Left lobe of liver (tissue), 1 donor: ENCODE measurements around the genes IZUMO2 and KLK14.

GRCh38 chr19:50162908-50163539 lies at the start of gene IZUMO2:
TSS of gene IZUMO2 (minus strand) at chr19:50163281.
- PRO-cap = no peak

DNA sequence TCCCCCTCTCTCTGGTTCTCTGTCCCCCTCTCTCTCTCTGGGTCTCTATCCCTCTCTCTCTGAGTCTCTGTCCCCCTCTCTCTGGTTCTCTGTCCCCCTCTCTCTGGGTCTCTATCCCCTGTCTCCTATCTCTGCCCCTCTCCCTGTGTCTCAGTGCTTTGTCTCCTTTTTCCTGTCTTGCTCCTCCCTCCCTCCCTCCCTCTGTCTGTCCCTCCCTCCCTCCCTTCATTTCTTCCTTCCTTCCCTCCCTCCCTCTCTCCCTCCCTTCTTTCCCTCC lies 6.7 kb upstream of the IZUMO2 start:
- PRO-cap = no peak

- PRO-cap = no peak
These were observed 2.4 kb downstream of the MYH14 start for GRCh38 chr19:50205805-50206170.

DNA sequence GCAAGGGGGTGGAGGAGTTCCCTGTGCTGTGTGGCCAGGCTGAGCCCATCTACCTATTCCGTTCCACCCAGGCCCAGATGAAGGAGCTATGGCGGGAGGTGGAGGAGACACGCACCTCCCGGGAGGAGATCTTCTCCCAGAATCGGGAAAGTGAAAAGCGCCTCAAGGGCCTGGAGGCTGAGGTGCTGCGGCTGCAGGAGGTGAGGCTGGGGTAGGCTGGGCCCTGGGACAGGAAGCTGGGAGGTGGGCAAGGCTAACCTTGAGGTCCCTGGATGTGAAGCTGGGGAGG lies 37.0 kb downstream of the KCNC3 start:
- PRO-cap = no peak

DNA sequence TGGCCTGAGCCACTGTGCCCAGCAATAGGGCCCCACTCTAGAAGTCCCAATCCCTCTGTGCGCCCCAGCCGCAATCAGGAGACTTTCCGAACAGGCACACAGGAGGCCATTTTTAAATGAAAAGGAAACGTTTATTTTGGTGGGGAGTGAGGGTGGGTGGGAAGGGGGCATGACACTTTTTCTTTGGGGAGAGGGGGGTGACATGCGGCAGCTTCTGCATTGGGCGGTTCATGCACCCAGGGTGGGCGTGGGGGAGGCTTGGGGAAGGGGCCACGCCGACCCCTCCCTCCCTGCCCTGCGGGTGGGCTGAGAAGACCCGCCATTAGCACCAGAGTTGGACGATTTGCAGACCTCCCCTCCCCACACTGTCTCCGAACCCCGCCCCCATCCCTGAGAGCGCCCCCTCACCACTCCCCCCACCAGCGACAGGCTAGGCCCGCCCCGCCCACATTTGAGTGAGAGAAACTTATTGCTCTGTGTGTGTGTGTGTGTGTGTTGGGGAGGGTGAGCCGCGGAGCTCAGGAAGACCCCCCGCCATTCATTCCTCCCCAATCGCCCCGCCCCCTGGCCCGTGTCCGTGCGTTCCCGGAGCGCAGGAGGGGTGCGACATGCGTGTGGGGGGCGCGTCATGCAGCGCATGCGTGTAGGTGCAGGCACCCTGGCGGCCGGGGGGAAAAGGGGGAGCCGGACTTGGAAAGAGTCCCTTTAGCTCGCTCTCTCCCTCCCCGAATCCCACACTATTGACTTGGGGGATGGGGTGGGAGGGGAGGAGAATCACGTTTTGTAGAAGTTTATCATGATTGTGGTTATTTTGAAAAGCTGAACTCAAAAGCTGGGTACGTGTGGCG lies 17.1 kb downstream of the KCNC3 start:
- PRO-cap = no peak

DNA sequence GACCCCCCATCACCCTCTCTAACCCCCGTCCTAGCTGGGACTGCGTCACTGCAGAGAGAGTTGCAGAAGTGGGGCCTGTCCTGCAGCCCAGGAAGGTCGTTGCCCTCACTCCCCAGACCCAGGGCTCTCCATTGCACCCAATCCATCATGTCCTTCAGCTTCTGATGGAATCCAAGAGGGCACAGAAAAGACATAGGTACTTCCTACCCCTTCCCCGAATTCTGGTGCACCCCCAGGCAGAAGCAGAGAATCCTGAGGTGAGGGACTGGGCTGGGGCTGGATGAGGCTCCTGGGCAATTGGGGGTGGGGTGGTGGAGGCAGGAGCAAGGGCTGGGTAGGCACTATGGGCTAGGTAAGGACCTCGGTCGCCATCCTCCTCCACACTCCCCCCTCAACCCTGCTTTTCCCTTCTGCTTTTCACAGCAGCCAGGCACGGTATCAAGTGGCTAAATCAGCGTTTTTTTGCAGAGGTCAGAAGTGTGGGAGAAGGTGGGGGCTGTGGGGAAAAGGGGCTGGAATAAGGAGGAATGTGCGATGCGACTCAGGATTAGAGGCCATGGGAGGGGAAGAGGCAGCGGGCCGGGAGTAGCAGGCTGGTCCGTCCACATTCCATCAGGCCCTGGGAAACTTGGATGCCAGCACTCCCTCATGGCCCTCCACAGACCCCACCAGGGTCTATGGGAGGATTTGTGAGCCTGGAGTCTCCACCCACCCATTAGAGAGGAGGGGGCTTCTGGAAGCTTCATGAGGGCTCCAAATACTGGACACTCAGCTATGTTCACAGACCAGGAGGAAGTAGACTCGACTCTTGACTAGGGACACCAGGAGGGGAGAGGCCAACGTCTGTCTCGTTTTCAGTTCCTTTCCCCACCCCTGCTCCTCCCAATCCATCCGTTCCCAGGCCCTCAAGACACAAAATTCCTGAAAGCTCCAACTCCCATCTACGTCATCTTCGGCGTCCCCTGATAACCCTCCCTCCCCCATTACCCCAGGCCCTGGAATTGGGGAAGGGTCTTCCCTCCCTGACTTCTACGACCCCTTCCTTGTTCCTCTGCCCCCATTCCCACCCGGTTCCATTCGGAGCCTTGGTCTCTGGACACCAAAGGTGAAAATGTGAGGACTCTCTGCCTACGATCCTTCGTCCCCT lies 3.1 kb upstream of the KCNC3 start:
- PRO-cap = no peak

DNA sequence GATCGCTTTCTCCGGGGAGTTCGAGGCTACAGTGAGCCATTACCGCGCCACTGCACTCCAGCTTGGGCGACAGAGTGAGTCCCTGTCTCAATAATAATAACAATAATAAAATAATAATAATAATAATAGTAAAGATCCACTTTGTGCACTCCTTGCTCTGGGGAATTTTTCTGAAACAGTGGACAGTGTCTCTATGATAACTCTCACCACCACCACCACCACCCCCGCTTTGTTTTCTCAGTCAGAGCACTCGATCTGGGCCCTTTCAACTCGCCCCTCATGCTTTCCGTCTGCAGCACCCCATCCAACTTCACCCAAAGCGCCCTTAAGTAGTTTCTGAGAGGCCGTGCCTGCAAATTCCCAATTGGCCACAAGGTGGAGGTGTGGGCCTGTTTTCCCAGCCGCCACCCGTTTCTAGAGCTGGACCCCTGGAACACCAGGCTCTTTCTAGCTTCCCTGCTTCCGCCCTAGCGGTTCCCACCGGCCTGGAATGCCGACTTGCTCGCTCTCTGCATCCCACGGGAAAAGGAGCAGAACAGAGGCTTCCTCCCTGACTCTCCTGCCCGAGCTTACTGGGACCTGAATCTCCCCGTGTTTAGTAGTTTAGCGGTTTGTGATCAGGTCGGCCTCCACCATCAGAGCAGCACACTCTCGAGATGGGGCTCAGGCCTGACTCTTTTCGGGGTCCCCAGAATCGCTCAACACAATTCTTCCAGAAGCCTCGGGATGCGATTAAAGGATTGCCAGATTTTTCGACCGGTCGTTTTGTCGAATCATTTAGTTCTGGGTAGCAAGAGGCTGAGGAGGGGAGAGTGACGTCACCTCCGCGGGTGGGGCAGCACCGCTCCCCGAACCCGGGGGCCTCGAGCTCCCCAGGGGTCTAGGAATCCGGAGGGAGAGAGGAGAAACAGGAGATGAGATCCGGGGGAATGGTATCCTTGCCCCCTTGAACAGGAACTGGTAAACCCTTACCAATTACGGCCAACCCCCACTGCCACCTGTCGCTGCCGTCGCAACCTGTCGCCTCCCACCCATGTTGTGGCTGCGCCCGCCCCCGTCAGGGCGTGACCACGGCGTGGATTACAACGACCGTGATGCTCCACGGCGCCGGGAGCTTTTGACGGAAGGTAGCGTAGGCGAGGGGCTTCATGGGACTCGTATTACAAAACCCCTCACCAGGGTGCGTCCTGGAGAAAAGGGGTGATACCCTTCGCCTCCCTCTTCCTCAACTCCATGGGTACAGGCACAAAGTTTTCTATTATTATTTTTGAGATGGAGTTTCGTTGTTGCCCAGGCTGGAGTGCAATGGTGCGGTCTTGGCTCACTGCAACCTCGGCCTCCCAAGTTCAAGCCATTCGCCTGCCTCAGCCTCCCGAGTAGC lies 8.1 kb downstream of the NAPSA start:
- PRO-cap = bidirectional peak, plus-strand start at position 1,102 of the sequence, minus-strand start at position 1,040 of the sequence

DNA sequence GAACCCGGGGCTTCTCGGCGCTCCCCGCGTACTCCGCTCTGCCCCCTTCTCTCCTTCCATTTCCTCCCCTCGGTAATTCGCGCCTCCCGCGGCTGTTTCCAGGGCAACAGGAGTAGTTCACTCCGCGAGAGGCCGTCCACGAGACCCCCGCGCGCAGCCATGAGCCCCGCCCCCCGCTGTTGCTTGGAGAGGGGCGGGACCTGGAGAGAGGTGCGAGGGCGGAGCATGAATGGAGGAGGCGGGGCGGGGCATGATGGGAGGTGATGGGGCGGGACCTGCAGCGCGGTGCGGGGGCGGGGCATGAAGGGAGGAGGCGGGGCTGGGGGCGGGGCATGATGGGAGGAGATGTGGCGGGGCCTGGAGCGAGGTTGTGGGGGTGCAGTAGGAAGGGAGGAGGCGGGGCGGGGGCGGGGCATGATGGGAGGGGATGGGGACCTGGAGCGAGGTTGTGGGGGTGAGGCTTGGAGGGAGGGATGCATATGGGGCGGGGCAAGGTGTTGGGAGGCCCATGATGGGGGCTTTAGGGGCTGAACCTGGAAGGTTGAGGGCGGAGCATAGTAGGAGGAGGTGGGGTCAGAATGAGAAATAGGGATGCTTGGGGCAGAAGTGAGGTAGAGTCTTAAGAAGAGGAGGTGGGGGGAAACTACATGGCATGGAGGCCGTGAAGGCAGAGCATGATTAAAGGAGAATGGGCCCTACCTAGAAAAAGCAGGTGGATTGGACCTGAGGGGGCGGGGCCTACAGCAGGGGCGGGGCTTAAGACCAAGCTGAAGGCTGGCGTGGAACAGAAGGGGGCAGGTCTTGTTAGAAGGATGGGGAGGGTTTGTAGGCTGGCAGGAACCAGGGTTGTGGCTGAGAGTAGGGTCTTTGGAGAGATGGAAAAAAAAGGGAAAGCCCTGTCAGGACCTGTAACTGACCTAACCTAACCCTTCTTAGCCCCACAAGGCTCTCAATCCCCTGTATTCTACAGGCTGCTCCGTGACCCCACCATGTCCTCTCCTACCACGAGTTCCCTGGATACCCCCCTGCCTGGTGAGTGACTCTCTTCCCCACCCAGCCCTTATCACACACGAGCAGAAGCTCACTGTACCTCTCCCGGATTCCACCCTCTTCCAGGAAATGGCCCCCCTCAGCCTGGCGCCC lies 731 bp downstream of the NR1H2 start:
- PRO-cap = no peak

DNA sequence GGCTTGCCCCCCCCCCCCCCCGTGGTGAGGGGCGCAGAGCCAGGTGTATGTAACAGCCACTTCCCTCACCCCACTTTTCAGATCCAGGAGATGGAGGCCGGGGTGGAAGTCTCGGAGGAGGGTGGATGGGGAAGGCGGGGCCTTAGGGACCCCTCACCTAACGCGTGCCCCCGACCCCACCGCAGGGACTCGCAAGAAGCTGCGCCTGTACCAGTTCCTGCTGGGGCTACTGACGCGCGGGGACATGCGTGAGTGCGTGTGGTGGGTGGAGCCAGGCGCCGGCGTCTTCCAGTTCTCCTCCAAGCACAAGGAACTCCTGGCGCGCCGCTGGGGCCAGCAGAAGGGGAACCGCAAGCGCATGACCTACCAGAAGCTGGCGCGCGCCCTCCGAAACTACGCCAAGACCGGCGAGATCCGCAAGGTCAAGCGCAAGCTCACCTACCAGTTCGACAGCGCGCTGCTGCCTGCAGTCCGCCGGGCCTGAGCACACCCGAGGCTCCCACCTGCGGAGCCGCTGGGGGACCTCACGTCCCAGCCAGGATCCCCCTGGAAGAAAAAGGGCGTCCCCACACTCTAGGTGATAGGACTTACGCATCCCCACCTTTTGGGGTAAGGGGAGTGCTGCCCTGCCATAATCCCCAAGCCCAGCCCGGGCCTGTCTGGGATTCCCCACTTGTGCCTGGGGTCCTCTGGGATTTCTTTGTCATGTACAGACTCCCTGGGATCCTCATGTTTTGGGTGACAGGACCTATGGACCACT lies 4.7 kb upstream of the MYBPC2 start:
- PRO-cap = bidirectional peak, plus-strand start at position 441 of the sequence, minus-strand start at position 219 of the sequence

- PRO-cap = no peak
These were observed 2.1 kb downstream of the LRRC4B start for GRCh38 chr19:50566040-50566592.

DNA sequence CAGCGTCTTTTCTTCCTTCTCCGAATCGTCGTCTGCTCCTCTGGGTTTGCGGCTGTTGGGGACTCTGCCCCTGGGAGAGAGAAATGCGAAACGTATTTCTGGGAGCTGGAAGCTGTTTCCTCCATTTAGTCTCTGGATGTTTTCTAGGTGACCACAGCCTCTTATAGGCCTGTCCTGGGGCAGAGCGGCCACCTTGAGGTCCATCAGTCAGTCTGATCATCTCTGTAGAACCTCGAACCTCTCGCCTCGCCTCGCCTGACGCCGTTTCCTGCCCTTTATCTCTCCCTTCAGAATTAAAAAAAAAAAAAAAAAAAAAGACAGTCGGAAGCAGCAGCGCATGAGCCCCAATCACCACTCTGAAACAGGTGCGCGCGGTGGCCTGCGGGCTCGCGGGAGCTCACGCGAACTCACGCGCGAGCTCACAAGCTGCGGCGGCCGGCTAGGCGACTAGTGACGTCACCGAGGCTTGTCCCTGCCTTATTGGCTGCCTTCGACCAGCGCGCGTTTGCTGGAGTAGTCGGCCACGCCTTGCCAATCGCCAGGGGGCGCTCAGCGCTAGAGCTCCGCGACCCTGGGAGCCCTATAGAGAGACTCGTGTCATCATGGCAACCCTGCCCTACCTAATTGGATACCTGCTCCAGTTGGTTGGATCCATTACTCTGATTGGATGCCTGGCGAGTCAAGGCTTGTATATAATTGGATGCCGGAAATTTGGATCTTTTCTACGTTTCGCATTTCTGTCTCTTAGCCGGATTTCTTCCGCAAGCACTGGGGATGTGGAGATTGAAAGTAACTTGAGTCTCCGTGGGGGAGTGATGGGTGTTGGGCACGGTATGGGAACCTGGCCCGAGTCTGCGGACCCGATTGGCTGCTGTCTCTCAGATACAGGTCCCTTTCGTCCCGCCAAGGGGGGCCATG lies 31.7 kb downstream of the SYT3 start:
- PRO-cap = no peak

DNA sequence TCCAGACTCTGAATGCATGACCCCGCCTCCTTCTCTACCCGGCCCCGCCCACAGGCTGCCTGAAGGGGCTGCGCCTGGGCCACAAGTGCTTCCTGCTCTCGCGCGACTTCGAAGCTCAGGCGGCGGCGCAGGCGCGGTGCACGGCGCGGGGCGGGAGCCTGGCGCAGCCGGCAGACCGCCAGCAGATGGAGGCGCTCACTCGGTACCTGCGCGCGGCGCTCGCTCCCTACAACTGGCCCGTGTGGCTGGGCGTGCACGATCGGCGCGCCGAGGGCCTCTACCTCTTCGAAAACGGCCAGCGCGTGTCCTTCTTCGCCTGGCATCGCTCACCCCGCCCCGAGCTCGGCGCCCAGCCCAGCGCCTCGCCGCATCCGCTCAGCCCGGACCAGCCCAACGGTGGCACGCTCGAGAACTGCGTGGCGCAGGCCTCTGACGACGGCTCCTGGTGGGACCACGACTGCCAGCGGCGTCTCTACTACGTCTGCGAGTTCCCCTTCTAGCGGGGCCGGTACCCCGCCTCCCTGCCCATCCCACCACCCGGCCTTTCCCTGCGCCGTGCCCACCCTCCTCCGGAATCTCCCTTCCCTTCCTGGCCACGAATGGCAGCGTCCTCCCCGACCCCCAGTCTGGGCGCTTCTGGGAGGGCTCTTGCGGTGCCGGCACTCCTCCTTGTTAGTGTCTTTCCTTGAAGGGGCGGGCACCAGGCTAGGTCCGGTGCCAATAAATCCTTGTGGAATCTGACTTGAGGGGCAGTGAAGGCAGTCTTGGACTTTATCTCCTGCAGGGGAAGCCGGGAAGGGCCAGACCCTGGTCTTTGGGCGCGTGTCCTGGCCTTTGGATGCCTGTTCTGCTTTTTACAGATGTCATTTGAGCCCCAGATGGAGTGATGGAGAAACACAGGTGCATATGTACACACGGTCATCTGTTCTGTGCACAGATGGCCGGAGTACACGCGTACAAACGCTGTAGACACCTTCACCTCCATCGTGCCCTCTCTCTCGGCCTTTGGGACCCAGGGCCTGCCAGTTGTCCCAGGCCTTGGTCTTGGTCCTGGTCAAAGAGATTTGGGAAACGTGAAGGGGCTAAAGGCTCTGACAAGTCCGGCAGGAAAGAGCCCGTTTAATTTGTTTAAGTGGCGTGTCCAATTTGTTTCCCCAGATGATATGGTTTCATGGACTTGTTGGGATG lies 2.2 kb downstream of the CLEC11A start:
- PRO-cap = bidirectional peak, plus-strand start at position 173 of the sequence, minus-strand start outside the sequence; unidirectional peak, plus-strand start at position 231 of the sequence

GRCh38 chr19:50793285-50793845 lies 3.1 kb downstream of the ACP4 start:
- PRO-cap = no peak

DNA sequence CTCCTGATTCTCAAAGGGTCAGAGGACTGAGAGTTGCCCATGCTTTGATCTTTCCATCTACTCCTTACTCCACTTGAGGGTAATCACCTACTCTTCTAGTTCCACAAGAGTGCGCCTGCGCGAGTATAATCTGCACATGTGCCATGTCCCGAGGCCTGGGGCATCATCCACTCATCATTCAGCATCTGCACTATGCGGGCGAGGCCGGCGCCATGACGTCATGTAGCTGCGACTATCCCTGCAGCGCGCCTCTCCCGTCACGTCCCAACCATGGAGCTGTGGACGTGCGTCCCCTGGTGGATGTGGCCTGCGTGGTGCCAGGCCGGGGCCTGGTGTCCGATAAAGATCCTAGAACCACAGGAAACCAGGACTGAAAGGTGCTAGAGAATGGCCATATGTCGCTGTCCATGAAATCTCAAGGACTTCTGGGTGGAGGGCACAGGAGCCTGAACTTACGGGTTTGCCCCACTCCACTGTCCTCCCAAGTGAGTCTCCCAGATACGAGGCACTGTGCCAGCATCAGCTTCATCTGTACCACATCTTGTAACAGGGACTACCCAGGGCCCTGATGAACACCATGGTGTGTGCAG lies 2.8 kb upstream of the KLK2 start:
- PRO-cap = no peak

GRCh38 chr19:50877207-50877892 lies 4.1 kb downstream of the KLK2 start:
- PRO-cap = no peak

- PRO-cap = no peak
These were observed 1.0 kb downstream of the KLK6 start for GRCh38 chr19:50968047-50969056.

- PRO-cap = no peak
These were observed 4.3 kb upstream of the KLK13 start for GRCh38 chr19:51069192-51069682.

DNA sequence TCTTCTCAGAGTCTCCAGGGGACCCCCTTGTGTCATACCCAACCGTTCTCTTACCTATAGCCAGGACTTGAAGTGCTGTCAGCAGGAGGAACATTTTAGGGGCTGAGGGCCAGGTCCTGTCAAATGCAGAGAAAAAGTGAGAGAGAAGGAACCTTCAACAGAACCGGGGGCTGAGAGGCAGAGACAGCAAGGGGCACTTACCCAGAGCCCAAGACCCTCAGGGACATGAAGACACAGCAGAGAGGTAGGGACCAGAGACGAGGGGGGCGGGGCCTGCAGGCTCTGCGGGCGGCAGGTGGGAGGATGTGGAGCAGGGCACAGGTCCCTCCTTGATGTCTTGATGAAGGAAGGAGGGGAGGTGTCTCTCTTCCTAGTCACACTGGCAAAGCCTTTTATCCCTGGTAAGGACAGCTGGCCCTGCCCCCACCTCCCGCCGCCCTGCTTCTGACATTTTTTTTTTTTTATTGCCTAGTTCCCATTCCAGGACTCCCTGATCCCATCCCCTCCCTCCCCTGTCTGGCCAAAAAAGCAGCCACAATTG lies at the start of gene KLK14:
KLK14 (minus strand) TSS at position 367 of the 541 bp plus-strand sequence.
- PRO-cap = no peak

DNA sequence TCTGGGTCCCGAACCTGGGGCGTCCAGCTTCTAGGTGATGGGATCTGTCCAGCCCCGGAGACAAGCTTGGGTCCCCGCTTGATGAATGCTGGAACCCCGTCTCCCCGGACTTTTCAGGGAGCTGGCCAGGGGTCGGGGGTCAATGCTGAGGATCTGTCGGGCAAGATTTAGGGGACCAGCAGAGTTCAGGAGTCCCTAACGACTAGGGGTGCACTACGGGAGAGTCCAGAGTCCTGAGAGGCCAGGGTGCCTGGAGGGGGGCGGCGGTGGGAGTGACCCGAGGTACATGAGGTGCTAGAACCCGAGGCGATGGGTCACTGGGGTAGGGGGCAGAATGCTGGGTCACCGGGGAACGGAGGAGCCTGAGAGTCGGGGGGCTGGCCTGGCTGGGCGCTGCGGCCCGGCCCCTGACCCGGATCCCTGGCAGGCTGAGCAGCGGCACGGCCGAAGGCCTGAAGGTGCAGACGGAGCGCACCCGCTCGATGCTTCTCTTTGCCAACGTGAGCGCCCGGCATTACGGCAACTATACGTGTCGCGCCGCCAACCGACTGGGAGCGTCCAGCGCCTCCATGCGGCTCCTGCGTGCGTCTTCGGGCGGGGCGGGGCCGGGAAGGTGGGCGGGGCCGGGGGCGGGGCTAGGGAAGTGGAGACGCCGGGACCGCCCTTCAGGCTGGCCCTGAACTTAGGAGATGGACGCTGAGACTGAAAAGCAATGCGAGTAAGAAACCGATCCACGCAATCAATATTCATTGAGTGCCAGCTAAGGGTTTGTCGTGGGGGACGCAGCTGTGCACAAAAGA lies 14.4 kb downstream of the VSIG10L start:
- PRO-cap = unidirectional peak, minus-strand start at position 550 of the sequence

GRCh38 chr19:51507794-51508243 lies 6.2 kb upstream of the SIGLEC12 start:
- PRO-cap = no peak